Jurkat, Clone E6-1 (cell line): ENCODE measurements around the genes DIRAS1, SGTA and ZNF556.

GRCh38 chr19:2721310-2721862 lies at the start of gene DIRAS1:
Gene DIRAS1 (minus strand): TSS chr19:2721372.
- RRBS = 63% methylated on average over 42 of the region's 71 CpGs

DNA sequence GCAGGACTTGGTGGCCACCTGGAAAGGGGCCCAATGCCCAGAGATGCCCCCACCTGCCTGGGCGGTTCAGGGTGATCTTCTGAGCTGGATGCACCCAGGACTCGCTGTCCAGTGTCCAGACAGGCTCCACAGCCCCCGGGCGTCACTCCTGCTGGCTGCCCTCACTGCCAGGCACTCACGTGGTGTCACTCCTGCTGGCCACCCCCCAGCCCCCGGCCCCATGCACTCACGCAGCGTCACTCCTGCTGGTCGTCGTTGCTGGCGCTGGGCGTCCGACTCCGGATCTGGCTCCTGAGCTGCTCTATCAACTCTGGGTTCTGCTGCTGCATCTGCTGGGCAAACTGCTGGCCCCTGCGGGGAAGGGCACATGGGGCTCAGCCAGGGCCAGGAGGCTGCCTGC lies 17.3 kb upstream of the SLC39A3 start:
- RRBS = 90% methylated on average over 6 of the region's 15 CpGs

- RRBS = no CpG with 5 or more reads among the region's 11 CpGs
These were observed 16.3 kb downstream of the SGTA start for GRCh38 chr19:2766807-2767073.

- RRBS = no CpG with 5 or more reads among the region's 30 CpGs
These were observed 13.0 kb downstream of the SGTA start for GRCh38 chr19:2769935-2770611.

DNA sequence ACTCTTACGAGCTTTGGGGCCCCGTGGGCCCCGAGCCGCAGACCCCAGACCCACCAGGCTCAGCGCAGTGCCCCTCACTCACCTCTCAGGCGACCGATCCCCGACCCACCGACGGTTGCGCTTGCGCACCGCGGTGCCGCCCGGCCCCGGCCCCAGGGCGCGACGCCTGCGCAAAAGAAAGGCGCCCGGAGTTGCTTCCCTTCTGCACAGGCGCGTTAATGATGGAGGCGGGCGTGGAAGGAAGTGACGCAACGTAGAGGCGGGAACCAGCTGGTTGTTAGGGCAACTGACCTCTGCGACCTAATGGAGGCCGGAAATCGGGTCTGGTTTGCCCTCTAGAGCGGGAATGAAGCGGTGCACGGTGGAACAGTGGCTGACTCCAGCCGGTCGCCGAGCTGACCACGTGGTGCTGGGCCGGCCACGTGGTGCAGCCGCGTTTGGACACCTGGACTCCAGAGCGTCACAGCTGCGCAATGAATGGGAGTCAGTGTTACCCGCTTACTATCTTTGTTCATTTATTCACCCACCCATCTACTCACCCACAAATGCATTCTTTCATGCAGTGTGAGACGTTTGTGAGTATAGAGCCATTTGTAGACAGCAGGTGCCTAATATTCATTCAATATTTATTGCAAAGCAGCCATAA lies at the start of gene SGTA:
TSS of gene SGTA (minus strand) at position 123 of the 646 bp plus-strand sequence.
- RRBS = 2% methylated on average over 13 of the region's 48 CpGs

GRCh38 chr19:2866670-2867568 lies at the start of gene ZNF556:
Gene ZNF556 (plus strand): TSS chr19:2867335.
- RRBS = 88% methylated on average over 11 of the region's 24 CpGs

DNA sequence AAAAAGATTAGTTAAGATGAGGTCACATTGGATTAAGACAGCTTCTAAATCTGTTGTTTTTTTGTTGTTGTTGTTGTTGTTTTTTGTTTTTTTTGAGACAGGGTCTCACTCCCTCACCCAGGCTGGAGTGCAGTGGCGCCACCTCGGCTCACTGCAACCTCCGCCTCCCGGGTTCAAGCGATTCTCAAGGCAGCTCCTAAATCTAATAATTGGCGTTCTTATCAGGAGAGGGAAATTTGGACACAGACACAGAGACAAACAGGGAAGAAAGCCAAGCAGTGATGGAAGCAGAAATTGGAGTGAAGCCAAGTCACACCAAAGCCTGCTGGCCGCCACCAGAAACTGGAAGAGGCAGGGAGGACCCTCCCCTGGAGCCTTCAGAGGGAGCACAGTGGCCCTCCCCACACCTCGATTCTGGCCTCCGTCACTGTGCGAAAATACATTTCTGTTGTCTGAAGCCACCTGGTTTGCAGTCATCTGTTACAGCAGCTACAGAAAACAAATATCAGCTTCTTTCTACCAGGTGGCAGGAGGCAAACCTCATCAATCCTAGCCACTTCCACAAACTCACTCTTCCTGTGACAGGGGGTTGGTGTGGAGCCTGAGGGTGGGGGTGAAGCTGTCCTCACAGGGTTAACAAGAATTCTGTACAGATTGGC lies 8.3 kb upstream of the TLE6 start:
- RRBS = no CpG with 5 or more reads among the region's 10 CpGs

GRCh38 chr19:2970156-2970458 lies 7.3 kb upstream of the TLE6 start:
- RRBS = no CpG with 5 or more reads among the region's 2 CpGs

GRCh38 chr19:2974265-2974913 lies 3.0 kb upstream of the TLE6 start:
- RRBS = 2% methylated on average over 2 of the region's 14 CpGs

DNA sequence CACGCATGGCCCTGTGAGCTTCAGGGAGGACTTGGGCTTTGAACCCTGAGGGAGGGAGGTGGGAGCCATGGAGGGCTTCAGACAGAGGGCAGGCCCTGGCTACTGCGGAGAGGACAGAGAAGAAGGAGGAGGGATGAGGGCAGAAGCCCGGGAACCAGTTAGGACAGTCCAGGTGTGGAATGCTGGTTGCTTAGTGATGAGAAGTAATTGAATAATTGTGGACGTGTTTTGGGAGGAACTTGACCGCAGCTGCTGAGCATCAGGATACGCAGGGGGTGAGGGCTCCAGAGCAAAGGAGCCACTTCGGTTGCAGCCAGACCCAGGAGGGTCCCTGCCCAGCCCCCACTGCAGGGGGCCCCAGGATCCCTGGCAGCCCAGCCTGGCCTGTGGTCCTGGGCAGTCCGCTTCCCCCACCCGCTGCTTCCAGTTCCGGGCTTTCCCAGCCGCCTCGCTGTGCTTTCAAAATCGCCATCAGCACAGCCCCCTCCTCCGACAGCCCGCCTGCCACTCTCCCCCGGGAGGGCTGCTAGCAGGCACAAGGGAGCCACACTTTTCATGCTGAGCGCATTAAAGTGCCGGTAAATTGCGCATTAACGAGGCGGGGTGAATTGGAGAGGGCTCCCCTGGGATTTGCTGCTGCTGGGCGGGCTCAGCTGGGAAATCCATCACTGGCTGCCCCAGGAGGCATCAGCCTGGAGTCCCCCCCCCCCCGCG lies 6.4 kb downstream of the TLE6 start:
- RRBS = 66% methylated on average over 8 of the region's 24 CpGs

- RRBS = no CpG with 5 or more reads among the region's 15 CpGs
These were observed 2.3 kb downstream of the GNA11 start for GRCh38 chr19:3096464-3096834.

- RRBS = 42% methylated on average over 12 of the region's 47 CpGs
These were observed 4.5 kb downstream of the GNA11 start for GRCh38 chr19:3098397-3099381.

GRCh38 chr19:3132822-3133241 lies 3.0 kb upstream of the GNA15 start:
- RRBS = no CpG with 5 or more reads among the region's 11 CpGs

DNA sequence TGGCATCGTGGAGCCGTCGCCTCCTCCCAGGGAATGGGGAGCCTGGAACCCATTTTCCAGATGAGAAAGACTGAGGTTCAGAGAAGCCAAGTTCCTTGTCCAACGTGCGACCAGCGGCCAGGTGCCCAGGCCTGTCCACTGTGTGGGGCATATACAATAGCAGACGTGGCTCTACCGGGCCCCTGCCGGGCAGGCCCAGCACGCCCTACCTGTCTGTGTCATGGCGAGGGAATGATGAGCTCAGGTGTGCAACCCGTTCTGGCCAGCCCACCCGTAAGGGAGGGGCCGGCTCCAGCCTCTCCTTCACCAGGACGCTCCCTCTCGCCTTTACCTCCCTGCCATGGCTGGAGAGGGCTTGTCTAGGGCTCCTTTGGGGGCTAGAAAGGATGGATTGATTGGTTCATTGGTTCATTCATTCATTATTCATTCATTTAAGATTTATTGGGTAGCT lies 887 bp downstream of the GNA15 start:
- RRBS = 10% methylated on average over 2 of the region's 16 CpGs

DNA sequence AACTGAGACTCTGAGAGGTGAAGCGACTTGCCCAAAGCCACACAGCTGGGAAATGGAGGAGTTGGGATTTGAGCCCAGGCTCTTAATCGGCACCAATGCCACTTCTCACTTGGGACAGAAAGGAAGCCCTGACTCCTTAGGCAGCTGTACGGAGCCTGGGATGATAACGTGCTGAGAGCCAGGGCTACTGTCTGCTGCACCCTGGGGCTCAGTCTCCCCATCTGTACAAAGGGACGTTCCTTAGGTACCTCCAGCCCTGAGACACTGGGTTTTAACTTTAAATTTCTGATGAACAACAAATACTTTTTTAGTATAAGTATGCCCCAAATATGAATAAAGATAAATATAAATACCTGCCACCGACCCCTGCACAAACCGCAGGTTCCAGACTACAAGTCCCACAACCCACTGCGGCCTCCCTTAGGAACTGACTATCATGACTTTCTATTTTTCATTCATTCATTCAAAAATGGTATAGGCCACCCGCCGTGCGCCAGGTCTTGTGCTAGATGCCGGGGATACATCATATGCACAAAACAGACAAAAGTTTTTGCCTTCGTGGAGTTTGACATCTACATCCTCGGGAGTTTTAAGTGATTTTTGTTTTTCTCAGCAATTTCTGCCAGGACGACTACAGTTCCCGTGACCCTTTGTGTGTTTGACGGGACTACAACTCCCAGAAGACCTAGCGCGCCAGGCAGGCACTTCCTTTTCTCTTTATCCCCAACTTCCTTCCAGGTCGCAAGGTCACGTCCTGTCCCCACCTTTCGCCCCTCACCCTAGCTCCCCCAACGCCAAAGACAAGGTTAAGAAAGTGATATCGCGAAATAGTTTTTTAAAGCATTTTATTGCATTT lies 644 bp upstream of the NCLN start:
- RRBS = no CpG with 5 or more reads among the region's 25 CpGs

- RRBS = no CpG with 5 or more reads among the region's 8 CpGs
These were observed 16.1 kb upstream of the NFIC start for GRCh38 chr19:3350266-3350752.

DNA sequence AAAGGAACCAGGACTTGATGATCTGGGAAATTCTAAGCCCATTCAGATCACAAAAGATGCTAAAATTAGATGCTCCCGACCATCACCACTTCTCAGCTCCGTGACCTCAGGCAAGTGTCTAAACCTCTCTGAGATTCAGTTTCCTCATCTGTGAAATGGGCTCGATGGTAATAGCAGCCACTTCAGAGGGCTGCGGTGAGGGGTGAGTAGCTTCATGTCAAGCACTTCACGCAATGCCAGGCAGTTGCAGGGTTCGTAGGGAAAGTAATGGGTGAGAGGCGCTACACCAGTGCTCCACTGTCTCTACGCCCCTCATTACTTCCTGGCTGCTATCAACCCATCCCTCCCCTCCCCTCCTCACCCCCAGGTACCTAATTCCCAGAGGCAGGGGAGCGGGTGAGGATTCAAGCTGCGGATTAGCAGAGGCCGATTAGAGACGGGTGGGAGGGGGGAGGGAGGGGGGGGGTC lies 8.9 kb upstream of the NFIC start:
- RRBS = no CpG with 5 or more reads among the region's 12 CpGs

DNA sequence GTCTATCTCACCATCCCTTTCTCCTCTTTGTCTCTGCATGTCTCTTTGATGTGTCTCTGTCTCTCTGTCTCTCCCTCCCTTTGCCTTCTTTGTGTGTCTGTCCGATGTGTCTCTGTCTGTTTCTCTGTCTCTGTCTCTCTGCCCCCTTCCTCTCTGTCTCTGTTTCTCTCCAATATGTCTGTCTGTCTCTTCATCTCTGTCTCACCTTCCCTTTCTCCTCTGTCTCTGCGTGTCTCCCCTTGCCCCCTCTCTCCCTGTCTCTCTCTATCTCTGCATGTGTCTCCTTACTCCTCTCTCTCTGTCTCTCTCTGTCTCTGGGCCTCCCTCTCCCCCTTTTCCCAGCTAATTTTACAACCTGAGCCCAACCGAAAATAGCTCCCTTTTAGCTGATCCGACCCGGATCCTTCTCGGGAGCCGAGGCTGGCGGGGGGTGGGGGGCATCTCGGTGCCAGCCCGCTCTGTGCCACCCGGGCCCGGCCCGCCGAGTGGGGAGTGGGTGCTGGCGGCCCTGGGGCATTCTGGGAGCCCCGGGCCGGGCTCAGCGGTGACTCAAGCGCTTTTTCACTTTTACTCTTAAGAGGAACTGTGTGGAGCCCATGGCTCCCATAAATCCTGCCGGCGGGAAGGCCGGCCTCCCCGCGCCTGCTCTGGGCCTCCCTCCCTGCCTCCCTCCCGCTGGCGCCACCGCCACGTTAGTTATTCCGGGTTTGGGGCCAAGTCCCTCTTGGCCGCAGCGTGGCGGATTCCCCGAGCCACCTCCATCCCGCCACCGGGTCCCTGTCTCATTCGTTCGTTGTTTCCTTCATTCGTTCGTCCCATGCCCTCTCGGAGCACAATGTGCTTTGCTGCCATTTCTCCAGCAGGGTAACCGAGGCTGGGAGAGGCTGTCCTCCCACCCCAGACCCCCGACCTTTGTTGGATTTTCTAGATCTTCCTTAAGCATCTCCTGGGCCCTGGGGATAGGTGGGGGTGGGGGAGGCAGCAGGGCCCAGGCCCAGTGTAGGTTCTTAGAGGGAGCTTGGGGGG lies 3.0 kb downstream of the NFIC start:
- RRBS = 93% methylated on average over 20 of the region's 42 CpGs

- RRBS = 69% methylated on average over 6 of the region's 10 CpGs
These were observed 8.2 kb downstream of the NFIC start for GRCh38 chr19:3374420-3375207.

DNA sequence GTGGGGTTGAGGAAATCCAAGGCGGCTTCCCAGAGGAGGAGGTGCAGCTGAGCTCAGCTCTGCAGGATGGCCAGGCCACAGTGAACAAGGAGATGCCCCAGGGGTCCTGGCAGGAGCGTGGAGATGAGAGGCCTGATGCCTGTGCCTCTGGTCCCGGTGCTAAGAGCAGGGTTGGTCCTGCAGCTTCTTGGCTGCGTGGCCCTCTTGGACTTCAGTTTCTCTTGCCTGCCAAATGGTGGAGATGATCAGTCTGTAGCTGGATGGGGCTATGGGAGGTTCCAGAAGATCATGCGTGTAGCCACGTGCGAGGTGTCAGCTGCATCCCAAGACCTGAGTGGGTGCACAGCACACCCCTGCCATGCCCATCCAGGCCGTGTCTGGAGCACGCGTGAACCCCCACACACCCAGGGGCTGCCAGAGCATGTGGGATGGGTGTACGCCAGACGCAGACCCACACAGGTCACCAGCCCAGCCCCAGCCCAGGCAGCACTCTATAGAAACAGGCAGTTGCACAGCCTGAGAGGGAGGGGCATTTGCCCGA lies 17.0 kb downstream of the NFIC start:
- RRBS = no CpG with 5 or more reads among the region's 13 CpGs